AG04449 (cell line): ENCODE measurements around a stretch of chr10.

DNA sequence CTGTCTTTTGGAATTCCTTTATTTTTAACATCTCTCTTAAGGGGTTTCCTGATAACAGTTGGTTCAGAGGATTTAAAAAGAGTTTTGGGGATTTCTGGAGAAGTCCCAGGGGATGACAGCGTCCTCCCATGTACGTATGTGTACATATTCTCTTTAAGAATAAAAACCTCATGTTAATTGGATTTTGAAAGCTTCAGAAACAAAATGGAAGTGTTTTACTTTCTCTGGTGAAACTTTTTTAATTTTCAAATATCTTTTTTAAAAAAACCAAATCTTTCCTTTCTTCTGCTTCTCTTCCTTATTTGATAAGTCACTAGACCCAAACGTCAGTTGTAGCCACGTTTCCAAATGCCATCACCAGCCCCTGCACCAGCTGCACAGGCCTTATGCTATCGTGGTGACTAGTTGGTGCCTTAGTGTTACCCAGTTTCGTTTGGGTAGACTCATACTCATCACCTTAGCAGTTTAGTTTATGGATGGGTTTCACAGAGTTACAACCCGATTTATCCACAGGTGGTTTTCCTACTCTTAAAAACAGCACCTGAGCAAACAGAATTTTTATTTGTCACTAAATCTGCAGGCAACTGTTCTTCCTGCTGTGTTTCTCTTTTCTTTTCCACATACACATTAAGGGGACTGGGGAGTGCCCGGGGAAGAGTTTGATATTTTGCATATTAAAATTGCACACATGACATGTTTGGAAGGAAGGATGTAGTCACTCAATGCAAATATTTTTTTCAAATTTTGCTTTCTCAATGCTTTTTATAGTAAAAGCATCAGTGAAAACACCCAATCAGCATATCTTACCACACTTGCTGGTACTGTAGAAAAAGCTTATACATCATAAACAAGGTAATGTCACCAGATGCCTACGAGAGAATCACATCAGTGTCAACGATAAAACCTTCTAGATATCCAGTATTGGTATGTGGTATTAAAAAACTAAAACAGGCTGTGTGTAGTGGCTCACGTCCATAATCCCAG, 41.6 kb downstream of the PDSS1 start:
- RRBS: no CpG with 5 or more reads among the region's 11 CpGs

GRCh38 chr10:27039833-27040323, 60.4 kb downstream of the ANKRD26 start:
- RRBS: no CpG with 5 or more reads among the region's 1 CpG

GRCh38 chr10:27153771-27154185, 406 bp downstream of the YME1L1 start:
- RRBS: no CpG with 5 or more reads among the region's 18 CpGs

DNA sequence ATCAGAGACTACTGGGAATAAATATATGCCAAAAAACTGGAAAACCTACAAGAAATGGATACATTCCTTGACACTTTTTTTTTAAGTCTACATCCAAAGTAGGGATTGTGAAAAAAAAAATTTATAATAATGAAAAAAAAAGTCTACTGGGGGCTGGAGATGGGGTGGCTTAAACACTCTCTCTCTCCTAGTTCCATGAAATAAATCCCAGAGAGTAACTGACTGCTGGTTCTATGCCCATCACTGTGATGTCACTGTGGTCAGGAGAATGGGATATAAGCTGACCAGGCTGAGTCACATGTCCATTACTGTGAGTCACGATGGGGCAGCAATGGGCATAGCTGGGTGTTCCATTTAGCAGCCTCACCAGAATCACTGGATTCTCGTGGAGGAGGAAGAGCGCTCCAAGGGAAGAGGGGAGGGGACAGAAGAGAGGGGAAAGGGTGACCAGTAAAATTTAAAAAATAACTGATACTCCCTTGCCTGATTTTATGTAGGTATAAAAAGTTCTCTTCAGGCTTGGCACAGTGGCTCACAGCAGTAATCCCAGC, 37.1 kb downstream of the MASTL start:
- RRBS: no CpG with 5 or more reads among the region's 3 CpGs

- RRBS: 2% methylated on average over 26 of the region's 54 CpGs
Measured at GRCh38 chr10:27241786-27242491, 1.3 kb upstream of the ACBD5 start.

DNA sequence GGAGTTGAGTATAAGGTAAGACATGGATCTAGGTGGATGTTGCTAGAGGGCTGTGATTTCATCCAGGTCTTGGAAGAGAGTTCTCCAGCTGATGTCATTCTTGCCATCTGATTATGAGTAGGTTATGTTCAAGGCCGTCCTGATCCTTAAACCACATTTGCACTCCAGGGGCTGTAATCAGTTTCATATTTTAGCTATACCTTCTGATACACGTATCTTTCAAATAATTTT, 987 bp downstream of the RAB18 start:
- RRBS: no CpG with 5 or more reads among the region's 2 CpGs

GRCh38 chr10:27536790-27537361, 32.8 kb downstream of the RAB18 start:
- RRBS: no CpG with 5 or more reads among the region's 8 CpGs

- RRBS: no CpG with 5 or more reads among the region's 6 CpGs
Measured at GRCh38 chr10:28196613-28197342, 106.1 kb downstream of the MPP7 start.

DNA sequence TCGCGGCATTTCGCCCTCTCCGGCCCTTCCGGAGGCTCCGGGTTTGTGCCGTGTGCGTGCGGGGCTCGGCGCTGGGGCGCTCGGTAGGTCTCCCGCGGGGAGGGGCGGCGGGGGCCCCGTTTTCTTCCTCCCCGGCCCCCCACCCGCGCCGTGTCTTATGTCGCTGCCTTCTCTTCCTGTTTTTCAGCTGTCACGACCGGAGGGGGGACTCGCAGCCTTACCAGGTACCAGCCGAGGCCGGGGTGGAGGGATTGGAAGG, 822 bp downstream of the WAC start:
- RRBS: 1% methylated on average over 17 of the region's 28 CpGs

DNA sequence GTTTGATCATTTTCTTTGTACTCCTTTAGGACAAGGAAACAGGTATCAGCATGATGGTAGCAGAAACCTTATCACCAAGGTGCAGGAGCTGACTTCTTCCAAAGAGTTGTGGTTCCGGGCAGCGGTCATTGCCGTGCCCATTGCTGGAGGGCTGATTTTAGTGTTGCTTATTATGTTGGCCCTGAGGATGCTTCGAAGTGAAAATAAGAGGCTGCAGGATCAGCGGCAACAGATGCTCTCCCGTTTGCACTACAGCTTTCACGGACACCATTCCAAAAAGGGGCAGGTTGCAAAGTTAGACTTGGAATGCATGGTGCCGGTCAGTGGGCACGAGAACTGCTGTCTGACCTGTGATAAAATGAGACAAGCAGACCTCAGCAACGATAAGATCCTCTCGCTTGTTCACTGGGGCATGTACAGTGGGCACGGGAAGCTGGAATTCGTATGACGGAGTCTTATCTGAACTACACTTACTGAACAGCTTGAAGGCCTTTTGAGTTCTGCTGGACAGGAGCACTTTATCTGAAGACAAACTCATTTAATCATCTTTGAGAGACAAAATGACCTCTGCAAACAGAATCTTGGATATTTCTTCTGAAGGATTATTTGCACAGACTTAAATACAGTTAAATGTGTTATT, 4.8 kb downstream of the BAMBI start:
- RRBS: no CpG with 5 or more reads among the region's 14 CpGs

DNA sequence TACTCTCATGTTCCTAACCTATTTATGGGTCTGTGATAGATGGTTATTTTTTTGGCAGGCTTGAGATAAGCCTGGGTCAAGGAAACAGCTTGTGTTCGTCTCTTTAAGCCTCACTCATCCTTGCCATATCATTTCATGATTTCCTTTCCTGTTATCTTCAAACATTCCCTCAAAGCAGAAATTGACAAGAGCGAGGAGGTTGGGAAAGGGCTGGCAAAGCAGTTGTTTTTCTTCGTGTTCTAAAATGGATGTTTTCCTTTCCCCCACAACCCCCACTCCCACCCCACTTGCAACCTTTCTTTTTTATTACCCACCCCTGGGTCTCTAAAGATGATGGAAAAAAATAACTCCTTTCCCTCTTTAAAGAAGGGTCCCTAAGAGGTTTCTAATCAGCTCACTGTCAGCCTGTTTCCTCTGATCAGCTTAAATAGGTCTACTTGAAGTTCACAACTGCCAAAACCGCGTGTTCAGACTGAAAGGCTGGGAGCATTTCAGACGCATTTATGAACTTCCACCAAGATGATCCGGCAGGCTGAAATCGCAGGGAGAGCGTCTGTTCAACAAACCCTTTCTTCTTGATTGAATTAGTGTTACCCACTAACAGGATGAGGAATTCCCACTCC, 130.3 kb downstream of the BAMBI start:
- RRBS: no CpG with 5 or more reads among the region's 9 CpGs

GRCh38 chr10:29479351-29480439, 155.1 kb downstream of the SVIL start:
- RRBS: no CpG with 5 or more reads among the region's 21 CpGs

DNA sequence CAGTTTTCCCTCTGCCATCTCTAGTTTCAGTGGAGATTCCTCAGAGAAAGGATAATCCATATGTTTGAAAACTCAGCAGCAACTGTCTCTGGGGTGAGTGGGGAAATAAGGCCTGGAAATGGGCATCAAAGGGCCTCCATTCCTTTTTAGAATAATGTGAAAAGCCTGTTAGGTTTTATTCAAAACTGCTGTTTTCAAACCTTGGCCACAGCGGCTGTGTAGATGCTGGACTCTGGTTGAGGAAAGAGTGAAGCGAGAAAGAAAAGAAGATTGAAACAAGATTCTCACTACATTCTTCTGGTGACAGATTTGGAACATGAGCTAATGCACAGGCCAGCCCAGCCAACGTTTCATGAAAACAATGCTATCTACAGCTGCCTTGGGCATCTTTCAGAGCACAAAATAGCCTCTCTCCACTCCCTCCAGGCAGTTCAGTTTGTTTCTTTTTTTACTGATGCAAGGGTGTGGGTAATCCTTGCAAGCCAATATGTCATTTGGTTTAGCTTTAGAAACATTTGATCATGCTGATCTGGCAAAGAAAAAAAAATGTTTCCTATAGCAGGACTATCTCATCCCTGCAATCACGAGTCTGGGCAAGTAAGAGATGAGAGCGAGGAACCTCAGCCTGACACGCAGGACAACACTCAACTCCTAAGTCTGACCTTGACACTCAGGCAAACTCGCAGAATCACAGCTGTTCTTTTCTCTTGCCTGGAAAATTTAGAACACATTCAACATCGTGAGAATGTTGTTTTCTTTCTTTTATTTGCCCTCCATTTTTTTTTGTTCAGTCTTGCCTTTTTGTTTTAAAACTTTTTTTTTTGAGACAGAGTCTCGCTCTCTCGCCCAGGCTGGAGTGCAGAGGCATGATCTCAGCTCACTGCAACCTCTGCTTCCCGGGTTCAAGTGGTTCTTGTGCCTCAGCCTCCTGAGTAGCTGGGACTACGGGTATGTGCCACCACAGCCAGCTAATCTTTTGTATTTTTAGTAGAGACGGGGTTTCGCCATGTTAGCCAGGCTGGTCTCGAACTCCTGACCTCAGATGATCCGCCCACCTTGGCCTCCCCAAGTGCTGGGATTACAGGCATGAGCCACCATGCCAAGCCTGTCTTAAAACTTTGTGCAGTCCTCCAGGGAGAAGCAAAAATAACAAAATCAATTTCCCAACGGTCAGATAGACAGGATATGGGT, 35.8 kb downstream of the SVIL start:
- RRBS: no CpG with 5 or more reads among the region's 17 CpGs

GRCh38 chr10:29688015-29688507, 53.3 kb upstream of the SVIL start:
- RRBS: no CpG with 5 or more reads among the region's 9 CpGs

GRCh38 chr10:29691691-29692146, 56.9 kb upstream of the SVIL start:
- RRBS: no CpG with 5 or more reads among the region's 7 CpGs

GRCh38 chr10:29725061-29725892, 90.5 kb upstream of the SVIL start:
- RRBS: no CpG with 5 or more reads among the region's 9 CpGs

DNA sequence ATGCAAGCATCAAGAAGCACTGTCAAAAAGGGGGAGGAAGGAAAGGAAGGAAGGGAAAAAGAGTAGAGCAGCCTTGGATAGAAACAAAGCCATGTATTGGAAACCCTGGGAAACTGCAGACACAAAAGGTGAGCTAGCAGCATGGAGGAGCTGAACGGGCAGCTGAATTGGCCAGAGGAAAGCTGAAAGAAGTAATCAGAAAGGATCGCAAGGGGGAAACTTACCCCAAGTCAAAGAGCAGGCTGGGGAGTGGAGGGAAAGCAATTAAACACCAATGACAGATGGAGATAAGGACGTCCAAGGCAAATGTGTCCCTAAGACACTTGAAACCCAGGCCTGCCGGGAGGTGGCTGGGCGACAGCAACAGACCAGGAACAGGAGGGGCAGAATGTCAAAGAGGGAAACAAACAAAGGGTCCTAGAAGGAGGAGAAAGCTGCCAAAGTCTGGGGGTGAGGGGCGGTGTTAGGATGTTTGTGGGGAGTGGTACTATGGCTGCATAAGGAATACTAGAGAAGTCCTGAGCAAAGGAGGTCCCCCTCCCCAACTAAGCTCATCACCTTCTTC, 93.9 kb upstream of the SVIL start:
- RRBS: no CpG with 5 or more reads among the region's 6 CpGs

GRCh38 chr10:29730862-29731463, 96.2 kb upstream of the SVIL start:
- RRBS: no CpG with 5 or more reads among the region's 6 CpGs

GRCh38 chr10:29734516-29735573, 100.1 kb upstream of the SVIL start:
- RRBS: under 1% methylated on average over 27 of the region's 81 CpGs